Trachea (tissue), 1 donor: ENCODE results near the genes C4A and TNXB.

GRCh38 chr6:31829309-31830143, 2.0 kb downstream of the HSPA1B start:
- PRO-cap: unidirectional peak, plus-strand start at chr6:31829652; unidirectional peak, plus-strand start at chr6:31829859; unidirectional peak, plus-strand start at chr6:31829903

- PRO-cap: no peak
Observed at GRCh38 chr6:31847303-31848296, 15.0 kb downstream of the NEU1 start.

GRCh38 chr6:31864470-31865203, 2.0 kb upstream of the NEU1 start:
- PRO-cap: no peak

DNA sequence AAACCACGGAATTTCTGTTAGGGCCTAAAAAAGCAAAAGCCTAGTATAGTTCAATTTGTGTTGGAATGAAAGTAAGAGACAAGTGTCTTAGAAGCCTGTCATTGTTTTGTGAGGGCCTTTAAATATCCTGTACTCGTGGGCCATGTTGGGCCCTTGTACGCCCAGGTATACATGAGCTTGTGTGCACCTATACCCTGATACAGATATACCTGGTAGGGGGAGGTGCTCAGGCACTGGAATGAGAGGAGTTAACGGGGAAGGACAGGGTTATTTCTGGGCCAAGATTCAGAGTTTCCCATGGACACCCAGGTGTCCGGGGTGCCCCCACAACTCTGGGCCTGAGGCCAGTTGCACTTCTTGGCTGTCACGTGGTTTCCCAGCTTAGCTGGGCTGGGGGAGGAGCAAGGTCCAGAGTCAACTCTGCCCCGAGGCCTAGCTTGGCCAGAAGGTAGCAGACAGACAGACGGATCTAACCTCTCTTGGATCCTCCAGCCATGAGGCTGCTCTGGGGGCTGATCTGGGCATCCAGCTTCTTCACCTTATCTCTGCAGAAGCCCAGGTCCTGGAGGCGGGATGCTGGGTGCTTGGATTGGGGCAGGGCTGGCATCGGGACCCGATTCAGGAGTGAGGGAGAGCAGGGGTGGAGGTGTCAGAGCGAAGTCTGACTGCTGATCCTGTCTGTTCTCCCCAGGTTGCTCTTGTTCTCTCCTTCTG, at the start of gene C4A:
TSS of gene C4A (plus strand) at position 444 of the 714 bp plus-strand sequence.
- PRO-cap: no peak

DNA sequence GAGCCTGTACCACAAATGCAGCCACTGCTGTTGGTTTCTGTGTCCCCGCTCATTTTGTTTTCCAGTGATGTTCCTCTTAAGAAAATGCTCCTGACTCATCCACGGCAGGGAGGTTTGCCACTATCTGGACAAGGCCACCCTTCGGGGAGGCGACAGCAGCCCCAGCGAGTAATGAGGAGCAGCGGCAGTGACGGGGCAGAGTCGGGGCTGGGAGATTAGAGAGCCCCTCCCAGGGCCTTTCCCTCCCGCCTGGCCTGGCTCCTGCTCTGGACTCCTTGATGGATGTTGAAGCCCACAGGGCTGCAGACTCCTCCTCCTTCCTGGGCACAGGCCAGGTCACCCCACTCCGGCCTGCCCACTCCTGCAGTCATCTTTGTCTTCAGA, 1.7 kb upstream of the C4B start:
- PRO-cap: no peak

- PRO-cap: no peak
Observed at GRCh38 chr6:32075122-32076086, 33.7 kb downstream of the TNXB start.

DNA sequence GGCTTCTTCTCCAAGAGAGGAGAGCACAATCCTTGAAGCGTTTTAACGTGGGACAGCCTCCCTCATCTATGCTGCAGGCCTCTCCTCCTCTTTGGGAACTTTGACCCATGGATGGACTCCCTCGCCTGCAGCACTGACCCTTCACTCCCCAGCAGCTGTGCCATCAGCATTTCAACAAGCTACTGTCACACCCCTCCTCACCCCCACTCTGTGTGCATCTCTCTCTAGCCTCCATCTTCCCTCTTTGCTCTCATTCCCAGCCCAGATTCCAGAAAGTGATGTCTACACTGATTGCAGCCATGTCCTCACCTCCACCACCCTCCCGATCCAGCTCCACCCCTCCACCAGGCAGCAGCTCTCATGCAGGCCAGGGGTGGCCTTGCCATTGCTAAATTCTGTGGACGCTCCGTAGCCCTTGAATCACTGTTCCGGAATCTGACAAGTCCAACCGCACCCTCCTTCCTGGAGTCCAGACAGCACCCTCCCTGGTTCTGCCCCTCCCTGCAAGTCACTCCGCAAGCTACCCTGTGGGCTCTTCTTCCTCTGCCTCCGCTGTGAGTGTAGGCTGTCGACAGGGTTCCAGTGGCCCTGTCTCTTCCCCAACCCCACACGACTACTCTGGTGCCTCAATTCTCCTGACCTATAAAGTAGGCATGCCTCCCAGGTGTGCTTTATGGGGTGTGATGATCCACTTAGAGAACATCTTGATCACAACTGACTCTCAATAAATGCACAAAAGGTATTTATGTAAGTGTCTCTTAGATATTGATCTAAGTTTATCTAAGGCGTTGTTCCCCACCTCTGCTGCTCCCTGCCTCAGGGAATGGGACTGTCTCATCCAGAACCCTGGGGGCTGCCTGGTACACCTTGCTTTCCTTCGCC, 26.2 kb downstream of the TNXB start:
- PRO-cap: no peak

GRCh38 chr6:32085552-32086443, 23.3 kb downstream of the TNXB start:
- PRO-cap: no peak

DNA sequence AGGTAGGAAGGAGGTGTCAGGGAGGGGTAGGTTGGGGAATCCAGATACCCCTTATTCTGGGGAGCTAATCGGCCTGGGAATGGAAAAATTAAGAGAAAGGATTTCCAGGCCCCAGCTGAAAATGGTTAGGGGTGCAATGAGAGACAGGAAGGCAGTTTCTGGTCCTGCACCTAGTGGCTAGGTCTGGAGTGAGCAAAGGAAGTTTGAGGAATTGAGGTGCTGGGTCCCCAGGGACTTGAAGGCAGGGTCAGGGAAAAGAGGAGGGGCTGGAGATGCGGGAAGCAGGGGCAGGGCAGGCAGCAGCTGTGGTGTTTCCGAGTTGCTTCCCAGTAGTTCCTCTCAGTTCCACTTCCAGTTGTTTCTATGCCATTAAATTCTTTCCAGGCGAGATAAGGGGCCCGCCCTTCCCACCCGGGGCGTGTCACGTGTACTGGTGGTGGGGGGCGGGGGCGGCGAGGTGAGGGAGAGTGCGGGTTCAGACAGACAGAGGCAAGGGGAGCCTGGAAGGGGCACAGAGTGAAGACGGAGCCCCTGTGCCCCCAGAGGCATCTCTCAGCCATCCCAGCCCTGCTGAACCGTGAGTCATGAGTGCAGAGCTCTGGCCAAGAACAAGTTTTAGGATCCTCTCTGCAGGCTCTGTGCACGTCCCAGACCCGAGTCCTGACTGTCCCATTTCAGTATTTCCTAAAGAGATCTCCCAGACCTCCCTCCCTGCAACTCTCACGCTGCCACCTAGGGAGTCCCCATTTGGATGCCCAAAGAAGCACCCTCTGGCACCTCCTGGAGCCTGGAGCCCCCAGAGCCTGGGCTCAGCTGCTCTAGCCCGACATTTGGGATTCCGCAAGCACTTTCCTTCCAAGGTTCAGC, 988 bp downstream of the TNXB start:
- PRO-cap: bidirectional peak, plus-strand start at position 492 of the sequence, minus-strand start at position 179 of the sequence

- PRO-cap: bidirectional peak, plus-strand start at chr6:32109482, minus-strand start at chr6:32109332
Observed at GRCh38 chr6:32109153-32110220, at the start of gene TNXB. TNXB (minus strand) TSS chr6:32109338.

DNA sequence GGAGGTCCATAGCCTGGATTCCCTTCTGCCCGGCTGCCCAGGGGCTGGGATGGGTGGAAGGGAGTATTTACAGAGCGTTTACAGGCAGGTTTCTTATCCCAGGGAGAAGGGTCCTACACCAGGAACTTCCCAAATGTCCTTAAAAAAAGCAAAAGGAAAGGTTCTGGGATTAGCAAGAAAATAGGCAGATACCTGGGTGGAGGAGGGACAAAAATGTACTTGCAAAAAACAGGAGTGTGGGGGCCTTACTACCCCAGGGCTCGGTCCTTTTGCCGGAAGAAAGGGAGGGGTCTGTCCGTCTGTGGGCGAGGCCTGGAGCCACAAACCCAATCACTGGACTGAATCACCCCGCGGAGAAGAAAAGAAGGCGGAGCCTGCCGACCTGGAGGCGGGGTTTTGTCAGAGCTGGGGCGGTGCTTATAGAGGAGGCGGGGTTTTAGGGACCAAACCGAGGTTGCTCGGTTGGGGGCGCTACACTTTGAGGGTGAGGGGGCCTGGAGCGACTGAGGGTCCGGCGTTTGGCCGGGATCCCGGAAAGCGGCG, 3.2 kb downstream of the PRRT1 start:
- PRO-cap: bidirectional peak, plus-strand start at position 474 of the sequence, minus-strand start at position 335 of the sequence

DNA sequence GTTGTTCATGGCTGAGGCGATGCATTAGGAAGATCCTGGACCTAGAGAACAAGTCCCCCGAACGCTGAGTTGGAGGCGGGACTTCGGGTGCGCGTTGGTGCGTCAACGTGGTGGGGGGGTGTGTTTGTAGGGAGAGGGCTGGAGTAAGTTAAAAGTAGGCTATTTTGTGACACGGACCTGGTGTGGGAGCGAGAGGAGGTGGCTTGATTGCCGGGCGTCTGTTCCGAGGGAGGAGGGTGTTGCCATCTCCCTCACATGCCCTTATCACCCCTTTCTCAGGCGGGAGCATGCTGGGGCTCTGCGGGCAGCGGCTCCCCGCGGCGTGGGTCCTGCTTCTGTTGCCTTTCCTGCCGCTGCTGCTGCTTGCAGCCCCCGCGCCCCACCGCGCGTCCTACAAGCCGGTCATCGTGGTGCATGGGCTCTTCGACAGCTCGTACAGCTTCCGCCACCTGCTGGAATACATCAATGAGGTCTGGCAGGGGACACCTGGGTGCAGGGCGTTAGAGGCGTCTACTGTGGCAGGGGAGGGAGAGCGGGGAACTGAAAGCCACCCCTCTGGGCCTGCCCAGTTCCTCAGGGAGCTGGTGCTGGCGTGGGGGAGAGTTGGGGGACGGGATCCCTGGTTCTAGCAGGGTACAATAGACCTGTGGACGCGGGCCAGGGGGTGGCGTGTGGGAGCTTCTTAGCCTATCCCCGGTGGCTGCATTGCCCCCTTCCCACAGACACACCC, 532 bp downstream of the PPT2 start:
- PRO-cap: bidirectional peak, plus-strand start at position 169 of the sequence, minus-strand start at position 50 of the sequence; unidirectional peak, minus-strand start at position 474 of the sequence

- PRO-cap: no peak
Observed at GRCh38 chr6:32168554-32169401, 4.4 kb downstream of the EGFL8 start.

GRCh38 chr6:32176896-32177519, 1.1 kb upstream of the AGPAT1 start:
- PRO-cap: bidirectional peak, plus-strand start at chr6:32177205, minus-strand start at chr6:32177093; bidirectional peak, plus-strand start at chr6:32177455, minus-strand start at chr6:32177454; bidirectional peak, plus-strand start at chr6:32177488, minus-strand start at chr6:32177493

DNA sequence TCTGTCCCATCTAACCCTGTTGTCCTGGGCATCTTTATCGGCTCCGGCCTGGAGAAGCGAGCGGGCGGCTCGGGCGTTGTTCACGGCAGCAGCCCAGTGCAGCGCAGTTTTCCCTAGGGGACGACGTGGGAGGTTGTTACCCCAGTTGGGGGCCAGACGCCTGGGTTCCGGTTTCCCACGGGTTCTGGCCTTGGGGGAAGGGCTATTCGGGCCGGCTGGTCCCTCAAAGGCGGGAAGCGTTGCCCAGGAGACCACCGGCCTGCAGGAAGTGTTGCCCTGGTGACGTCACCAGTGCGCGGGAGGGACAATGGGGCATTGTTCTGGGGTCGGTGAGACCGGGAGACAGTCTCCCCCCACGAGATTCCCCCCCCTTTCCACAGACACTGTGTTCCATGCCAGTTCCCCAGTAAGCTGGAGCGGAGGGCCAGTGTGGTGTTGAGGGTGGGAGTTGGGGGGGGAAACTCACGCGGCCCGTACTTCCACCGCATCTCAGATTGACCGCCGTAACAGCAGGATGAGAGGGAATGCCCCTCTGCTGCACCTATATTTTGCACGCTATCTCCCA, 3.9 kb upstream of the GPSM3 start:
- PRO-cap: bidirectional peak, plus-strand start at position 318 of the sequence, minus-strand start at position 111 of the sequence

- PRO-cap: no peak
Observed at GRCh38 chr6:32472743-32473397, 33.2 kb downstream of the HLA-DRA start.

DNA sequence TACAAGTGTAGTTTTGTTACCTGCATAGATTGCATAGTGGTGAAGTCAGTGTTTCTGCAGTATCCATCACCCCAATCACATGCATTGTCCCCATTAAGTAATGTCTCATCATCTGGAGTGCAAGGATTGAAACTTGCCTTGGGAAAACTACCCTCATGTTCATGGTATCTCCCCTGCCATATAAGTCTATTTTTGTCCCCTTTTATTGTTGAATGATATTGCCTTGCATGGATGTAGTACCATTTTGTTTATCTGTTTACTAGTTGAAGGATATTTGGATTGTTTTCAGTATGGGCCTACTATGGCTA, 19.8 kb upstream of the HLA-DRB5 start:
- PRO-cap: no peak

- PRO-cap: no peak
Observed at GRCh38 chr6:32581123-32581966, 8.3 kb downstream of the HLA-DRB1 start.

GRCh38 chr6:32588138-32588810, 1.4 kb downstream of the HLA-DRB1 start:
- PRO-cap: no peak

GRCh38 chr6:32609331-32610605, 20.1 kb upstream of the HLA-DRB1 start:
- PRO-cap: bidirectional peak, plus-strand start at chr6:32610038, minus-strand start at chr6:32609904